Monocyte (primary cell): ENCODE results near the genes NPIPB2, TNFRSF17 and RRN3.

GRCh38 chr16:11916399-11917024, 756 bp upstream of the GSPT1 start:
- PRO-cap, 2 experiments = no peak in any of the 2 experiments

GRCh38 chr16:11941933-11942482, at the start of gene NPIPB2:
Gene NPIPB2, minus strand, starts transcription at chr16:11942045.
- PRO-cap, 2 experiments = no peak in any of the 2 experiments

- PRO-cap, 2 experiments = no peak in any of the 2 experiments
Measured at GRCh38 chr16:11964793-11965727, at the start of gene TNFRSF17. Gene TNFRSF17, plus strand, starts transcription at chr16:11965210.

GRCh38 chr16:11977449-11978145, 1.1 kb downstream of the SNX29 start:
- PRO-cap, 2 experiments = no peak in any of the 2 experiments

GRCh38 chr16:12095685-12096235, 119.2 kb downstream of the SNX29 start:
- PRO-cap, 2 experiments = no peak in any of the 2 experiments

- PRO-cap, 2 experiments = no peak in any of the 2 experiments
Measured at GRCh38 chr16:12119342-12120126, 143.0 kb downstream of the SNX29 start.

- PRO-cap, 2 experiments = no peak in any of the 2 experiments
Measured at GRCh38 chr16:12801401-12802110, 2.1 kb downstream of the CPPED1 start.

GRCh38 chr16:14151416-14152119, 80.4 kb downstream of the MRTFB start:
- PRO-cap, 2 experiments = no peak in any of the 2 experiments

- PRO-cap, 2 experiments = no peak in any of the 2 experiments
Measured at GRCh38 chr16:14337357-14338126, 266.4 kb downstream of the MRTFB start.

DNA sequence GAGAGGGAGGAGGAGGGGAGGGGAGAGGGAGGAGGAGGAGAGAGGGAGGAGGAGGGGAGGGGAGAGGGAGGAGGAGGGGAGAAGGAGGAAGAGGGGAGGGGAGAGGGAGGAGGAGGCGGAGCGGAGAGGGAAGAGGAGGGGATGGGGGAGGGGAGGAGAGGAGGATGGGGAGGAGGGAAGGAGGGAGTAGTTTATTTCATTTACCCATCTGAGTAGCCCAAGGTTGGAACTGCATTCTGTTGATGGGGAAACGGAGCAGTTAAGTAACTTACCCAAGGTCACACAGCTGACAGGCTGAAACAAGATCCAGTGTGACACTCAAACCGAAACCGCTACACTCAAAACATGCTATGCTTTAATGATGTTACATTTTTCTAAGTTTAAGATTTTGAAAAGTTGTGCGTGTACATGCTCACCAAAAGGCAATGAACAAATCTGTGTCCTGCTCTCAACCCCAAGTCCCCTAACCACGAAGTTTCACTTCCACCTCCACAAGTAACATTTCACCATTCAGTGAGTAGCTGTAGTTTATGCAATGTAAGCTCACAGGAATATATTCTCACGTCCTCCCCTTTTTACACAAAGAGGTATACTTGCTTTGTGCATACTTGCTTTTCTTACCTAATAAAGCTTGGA, 275.5 kb downstream of the PARN start:
- PRO-cap, 2 experiments = no peak in any of the 2 experiments

- PRO-cap, 2 experiments = no peak in any of the 2 experiments
Measured at GRCh38 chr16:14355184-14355634, 274.9 kb downstream of the PARN start.

GRCh38 chr16:14530661-14531059, 99.4 kb downstream of the PARN start:
- PRO-cap, 2 experiments = no peak in any of the 2 experiments

- PRO-cap, 2 experiments = no peak in any of the 2 experiments
Measured at GRCh38 chr16:14629027-14629442, 1.0 kb downstream of the PARN start.

DNA sequence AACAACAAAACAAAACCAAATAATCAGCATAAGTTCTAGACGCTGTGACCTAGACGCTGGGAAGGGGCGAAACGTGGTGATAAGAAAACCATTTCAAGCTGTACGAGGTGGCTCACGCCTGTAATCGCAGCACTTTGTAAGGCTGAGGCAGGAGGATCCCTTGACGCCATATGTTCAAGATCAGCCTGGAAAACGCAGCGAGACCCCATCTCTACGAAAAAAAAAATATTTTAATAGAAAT, 559 bp upstream of the BFAR start:
- PRO-cap, 2 experiments = no peak in any of the 2 experiments

GRCh38 chr16:14989447-14990545, 15.0 kb downstream of the PDXDC1 start:
- PRO-cap, 2 experiments = no peak in any of the 2 experiments

- PRO-cap, 2 experiments = no peak in any of the 2 experiments
Measured at GRCh38 chr16:15016211-15016669, 39.6 kb downstream of the NTAN1 start.

DNA sequence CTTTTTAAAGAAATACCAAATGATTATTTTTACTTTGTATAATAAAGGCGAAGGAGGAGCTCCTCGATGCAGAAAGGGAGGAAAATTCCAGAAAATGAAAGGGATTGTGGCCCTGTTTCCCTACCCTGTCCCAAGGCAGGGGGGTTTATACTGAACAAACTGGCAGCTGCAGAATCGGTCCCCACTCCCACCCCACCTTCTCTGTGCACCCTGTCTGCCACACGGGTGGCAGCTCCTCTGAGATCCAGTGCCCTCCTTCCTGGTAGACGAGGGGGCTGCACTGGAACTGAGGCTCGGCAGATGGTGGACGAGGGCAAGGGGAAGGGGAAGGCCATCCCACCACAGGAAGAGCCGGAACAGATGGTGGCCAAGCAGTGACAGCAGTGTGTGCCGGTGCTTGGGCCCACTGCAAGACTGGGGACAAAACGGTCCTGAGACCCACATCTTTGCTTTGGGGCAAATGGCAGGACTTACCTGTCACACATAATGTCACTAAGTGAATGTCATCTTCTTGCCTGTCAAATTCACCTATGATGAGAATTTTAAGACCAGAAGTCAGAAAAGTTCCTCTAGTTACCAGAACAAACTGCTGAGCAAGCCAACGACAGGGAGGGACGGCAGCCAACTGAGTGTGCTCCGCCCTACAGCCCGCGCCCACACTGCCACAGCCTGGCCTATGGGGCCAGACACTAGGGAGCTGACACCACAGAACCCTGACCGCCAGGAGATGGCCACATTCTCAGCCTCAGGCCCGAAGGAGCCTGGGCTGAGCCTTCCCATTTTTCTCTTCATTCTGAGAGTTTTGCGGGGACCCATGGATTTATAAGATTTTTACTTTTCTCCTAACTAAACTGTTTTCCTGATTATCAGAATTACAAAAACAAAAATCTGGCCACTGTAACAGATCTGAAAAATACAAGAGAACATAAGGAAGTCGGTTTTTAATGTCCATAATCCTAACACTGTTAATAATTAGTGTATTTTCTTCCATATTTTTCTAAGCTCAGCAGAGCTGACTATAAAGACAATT, 14.4 kb downstream of the NTAN1 start:
- PRO-cap, 2 experiments = peak in 1 of 2 experiments; most common plus-strand start position 160 of the sequence (in 1)

GRCh38 chr16:15057787-15058167, 1.9 kb upstream of the NTAN1 start:
- PRO-cap, 2 experiments = no peak in any of the 2 experiments

DNA sequence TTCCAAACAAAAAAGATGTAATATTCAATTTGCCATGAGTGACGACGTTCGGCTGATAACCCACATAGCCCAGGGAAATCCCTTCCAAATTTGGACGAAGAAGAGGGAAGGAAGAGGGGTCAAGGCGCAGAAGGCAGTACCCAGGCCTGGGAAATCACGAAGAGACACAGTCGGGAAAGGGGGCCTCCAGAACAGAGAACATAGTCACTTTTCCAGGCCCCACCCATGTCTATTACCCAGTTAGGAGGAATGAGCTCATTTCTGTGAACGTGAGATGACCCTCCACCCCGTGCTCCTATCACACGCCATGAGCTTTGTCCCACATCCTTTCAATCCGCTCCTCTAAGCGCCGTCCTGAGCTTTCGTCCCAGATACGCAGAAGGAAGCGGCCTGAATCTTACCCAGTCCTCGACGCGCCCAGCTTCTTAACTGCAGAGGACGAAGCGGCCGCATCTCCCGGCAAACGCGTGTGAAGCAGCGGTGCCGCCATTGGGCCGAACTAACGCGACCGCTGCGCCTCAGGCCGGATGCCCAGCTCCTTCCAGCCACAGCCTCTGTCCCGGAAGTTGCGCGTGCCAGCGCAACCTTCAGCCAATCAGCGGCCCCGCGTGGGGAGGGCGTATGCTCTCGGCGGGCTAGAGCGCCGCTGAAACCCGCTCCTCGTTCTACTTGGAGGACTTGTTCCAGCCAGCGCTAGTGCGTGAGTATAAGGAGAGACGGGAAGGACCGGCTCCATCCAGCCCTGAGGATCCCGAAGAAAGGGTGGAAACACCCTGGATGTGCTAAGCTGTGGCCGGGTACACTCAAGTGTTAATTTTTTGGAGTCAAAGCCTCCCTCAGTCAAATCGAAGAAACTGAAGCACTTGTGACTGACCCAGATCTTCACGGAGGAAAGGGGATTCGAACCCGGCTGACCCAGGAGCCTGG, at the start of gene RRN3:
TSS of gene RRN3 (minus strand) at position 529 of the 927 bp plus-strand sequence.
- PRO-cap, 2 experiments = peak in 2 of 2 experiments; most common plus-strand start position 272 of the sequence (in 1); most common minus-strand start position 427 of the sequence (in 1)

- PRO-cap, 2 experiments = no peak in any of the 2 experiments
Measured at GRCh38 chr16:15135526-15135926, 41.5 kb upstream of the RRN3 start.